Jejunum (tissue), 1 donor: ENCODE measurements around the gene MARCHF4.

DNA sequence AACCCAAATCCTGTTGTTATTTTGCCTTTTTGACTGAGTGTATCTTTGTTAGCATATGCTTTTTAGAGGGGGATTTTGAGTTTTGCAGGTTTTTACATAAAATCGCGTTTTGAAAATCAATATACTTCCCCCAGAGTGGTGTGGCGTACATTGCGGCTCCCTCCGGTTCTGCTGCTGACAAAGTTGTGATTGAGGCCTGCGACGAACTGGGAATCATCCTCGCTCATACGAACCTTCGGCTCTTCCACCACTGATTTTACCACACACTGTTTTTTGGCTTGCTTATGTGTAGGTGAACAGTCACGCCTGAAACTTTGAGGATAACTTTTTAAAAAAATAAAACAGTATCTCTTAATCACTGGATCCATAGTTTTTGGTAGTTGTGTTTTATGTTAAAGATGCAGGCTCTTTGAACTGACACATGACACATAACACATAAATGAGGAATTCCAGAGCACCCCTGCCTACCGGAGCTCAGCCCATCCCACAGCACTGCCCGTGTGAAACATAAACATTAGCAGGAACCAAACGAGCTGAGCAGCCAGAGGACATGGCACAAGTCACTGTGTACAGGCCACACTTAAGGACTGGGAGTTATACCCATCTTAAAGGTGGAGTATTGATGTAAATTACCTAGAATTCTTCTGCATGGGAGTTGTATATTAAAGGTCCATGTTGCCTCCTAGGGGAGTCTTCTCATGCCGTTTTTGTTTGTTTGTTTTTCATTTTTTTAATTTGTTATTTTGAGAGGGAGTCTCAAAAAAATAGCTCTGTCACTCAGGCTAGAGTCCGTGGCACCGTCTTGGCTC lies 37.7 kb downstream of the ATIC start:
- PRO-cap, result no peak

DNA sequence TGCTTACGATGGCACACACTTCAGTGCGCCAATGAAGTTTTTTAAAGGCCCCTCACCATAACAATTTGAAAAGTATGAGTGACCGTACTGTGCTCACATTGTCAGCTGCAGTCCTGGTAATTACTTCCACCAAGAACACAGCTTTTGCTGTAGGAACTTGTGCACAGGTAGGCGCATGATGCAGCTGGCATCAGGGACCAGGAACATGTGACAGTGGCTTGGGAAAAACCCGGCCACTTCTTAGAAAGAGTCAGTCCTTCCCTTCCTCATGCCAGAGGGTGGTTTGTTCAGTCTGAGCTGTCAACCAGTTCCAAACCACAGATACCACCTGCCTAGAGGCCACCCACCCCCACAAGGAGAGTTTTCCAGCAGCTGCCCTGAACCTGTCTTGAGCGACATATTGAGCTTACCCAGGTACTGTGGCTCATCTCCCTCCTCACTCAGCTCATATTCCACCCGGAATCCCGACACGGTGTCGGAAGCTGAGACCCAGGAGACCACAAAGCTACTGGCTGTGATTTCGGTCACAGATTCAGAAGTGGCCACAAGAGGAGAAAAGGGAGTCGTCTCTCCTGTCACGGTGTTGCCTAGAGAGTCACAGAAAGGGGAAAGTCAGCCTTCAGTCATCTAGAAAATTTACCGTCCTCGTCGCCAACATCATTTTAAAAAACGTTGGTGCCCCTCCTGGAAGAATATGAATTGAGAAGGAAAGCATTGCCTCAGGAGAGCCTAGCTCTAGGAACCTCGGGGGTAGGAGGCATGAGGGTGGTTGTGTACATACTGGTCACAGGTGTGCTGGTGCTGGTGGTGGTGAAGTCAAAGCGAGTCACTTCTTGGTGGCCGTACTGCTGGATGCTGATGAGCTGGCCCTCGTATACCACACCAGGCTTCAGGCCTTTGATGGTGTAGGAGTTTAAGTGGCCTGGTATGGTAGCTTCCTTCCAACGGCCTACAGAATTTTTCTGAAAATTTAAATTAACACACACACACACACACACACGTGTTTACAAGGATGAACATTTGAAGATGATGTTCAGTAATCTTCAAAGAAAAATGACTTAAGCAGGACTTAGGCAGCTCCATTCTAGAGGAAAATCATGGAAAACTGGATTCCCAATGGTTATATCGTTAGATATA lies 26.3 kb downstream of the FN1 start:
- PRO-cap, result no peak

DNA sequence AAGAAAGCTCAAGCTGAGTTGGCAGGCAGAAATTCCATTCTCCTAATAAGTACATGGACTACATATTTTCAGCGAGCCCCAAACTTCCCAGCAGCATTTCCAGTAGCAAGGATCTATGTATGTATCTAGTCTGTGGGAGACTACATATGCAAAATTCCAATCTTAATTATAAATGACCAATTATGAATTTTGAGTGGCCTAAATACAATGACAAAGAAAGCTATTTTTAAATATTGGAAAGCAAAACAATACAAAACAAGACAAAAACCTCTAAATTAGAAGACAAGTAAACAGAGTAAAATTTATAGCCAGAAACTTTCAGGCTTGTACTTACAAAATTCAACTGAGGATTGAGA lies 4.9 kb downstream of the FN1 start:
- PRO-cap, result no peak

GRCh38 chr2:215511651-215512304 lies 75.9 kb upstream of the FN1 start:
- PRO-cap, result no peak

- PRO-cap, result no peak
Observed at GRCh38 chr2:215619549-215620078, 183.7 kb upstream of the FN1 start.

DNA sequence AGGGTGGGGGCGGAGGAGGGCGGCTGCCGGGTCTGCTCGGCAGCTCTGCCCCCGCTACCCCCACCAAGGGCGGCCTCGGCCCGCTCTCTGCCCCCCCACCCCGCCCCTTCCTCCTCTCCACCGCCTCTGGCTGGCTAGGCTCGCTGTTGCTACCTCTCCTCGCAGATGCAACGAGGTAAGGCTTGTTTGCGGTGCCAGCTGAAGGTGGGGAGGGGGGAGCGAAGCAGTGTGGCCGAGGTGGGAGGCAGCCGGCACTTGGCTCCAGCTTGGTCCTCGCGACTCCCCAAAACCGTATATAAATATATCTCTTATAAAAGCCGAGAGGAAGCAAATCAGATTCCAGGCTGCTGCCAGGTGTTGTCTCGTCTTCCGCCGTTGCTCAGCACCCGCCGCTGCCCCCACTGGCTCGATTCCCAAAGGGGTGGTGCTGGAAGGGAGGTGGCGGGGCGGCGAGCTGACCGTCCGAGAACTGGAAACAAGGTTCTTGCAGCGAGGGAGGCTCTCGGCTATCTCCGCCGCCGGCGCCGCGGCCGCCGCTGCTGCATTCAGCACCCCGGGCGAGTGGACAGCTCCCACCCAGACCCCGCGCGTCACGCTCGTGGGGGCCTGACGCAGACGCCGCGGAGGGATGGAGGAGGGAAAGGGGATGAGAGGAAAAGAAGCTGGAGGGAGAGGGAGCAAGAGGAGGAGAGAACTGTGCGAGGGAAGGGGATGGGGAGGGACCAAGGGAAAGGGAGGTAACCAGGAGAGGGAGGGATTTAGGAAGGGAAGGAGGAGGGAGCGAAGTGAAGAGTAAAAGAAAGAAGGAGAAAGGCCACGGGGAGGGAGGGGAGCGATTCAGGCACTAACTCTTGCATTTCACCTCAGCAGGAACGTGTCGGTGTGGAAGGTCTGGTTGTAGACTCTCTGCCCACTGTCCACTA lies at the start of gene MARCHF4:
Gene MARCHF4, minus strand, starts transcription at position 698 of the 923 bp plus-strand sequence.
- PRO-cap, result no peak

DNA sequence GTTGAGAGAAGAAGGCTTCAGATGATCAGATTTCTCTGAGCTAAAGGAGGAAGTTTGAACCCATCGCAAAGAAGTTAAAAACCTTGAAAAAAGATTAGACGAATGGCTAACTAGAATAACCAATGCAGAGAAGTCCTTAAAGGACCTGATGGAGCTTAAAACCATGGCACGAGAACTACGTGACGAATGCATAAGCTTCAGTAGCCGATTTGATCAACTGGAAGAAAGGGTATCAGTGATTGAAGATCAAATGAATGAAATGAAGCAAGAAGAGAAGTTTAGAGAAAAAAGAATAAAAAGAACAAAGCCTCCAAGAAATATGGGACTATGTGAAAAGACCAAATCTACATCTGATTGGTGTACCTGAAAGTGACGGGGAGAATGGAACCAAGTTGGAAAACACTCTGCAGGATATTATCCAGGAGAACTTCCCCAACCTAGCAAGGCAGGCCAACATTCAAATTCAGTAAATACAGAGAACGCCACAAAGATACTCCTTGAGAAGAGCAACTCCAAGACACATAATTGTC lies 42.7 kb upstream of the RPL37A start:
- PRO-cap, result no peak

DNA sequence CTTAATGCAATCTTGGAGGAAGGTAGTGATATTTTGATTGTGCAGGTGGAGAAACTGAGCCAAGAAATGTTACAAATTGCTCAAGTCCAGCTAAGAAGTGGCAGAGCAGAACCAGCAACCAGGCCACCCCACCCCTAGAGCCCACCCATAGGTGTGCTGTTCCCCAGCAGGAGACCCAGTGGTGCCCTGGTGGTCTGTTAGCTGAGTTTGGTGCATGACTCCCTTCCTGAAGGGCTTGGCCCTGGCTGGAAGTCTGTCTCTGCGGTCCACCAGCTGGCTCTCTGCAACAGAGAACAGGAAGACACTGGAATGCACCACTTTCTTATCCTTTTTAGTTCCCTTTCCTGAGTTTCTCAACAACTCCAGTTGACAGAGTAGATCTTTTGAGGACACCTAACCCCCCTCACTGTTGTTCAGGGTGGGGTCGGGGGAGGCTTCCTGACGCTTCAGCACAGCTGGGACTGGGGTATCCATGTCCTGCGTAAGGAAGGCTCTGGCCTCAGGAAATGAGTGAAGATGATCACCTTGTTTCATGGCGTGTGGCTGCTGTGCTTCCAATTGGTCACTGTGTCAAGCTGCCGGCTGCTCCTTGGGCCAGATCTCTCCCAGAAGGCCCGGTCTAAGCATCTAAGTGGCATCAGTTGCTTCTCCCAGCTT lies 11.9 kb upstream of the RPL37A start:
- PRO-cap, result no peak

GRCh38 chr2:216619138-216620167 lies 13.8 kb upstream of the IGFBP2 start:
- PRO-cap, result no peak

DNA sequence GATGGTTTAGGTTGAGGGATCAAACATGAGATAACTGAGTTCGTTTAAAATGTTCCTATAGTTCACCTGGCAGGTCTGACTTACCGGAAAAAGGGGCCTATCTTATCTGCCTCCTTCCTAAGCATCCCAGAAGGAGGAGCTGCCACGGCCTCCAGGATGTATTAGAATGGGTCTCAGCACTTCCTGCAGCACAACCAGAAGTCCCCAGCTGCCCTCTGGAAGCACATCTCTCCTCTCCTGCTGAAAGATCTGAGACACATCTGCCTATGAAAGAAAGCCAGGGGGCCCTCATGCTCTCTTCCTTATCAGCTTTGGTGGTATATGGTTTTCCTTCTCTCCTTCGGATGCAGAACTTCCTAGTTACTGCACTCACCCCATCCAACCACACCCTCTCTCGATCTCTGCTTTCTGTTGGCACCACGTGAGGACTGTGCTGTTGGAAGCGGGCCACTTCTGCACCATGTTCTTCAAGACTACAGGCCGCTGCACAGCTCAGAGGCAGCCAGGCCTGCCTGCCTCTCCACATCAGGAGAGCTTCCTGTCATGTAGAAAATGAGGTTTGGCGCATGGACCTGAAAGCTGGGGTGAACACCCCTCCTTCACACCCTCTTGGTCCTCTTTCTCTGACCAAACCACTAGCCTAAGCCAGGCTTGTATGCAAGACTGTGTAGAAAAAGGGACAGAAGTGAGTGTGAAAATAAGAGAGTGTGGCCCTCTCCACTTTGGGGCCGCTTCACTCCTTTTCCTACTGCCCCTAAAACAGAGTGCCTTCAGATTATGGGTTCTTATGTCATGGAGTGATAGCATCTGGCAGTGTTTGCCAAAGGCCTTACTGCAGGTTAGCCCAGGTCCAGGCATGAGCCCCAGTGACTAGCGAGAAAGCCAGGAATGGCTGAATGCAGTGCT lies 6.4 kb downstream of the IGFBP5 start:
- PRO-cap, result no peak

GRCh38 chr2:216802641-216803305 lies 57.1 kb downstream of the TNP1 start:
- PRO-cap, result no peak

DNA sequence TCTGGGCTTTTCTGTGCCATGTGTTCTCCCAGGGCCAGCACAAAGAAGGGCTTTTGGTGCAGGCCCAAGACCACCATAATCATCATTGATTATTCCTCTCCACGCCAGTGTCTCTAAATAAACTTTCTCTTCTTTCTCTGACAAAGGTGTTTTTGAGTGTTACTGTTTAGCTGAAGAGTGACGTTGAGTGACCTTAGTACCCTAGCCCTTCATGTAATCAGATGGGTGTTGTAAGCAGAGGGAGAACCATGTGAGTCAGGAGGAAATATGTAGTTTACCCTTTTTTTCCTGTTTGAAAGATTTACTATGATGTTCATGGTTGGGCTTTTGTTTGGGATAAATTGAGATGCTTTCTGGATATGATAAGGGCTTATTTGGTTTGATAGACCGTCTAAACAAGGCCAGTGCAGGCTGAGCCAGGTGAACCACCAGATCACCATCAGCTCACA lies 11.7 kb upstream of the TNP1 start:
- PRO-cap, result no peak

DNA sequence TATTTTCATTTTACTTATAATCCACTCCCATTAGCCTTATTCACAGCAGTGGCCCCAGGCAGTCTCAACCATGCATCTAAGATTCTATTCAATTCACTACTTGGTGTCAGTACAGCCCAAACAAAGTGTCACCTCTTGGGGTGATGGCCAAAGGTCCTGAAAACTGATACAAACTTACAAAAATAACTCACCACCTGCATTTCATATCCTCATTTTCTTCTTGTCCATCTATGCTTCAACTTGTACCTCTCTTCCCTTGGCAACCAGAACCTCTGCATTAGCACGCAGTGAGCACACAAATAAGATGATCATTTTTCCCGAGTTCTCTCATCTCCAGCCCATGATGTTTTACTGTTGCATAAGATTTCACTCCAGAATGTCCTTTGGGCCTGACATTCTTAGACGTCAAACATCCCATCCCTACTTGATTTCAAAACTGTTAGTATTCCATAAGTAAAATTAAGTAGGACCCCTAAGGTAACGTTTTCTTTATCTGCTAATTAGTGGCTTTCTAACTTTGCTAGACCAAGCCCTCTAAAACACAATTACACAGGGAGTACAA lies 559.3 kb upstream of the TNP1 start:
- PRO-cap, result no peak

DNA sequence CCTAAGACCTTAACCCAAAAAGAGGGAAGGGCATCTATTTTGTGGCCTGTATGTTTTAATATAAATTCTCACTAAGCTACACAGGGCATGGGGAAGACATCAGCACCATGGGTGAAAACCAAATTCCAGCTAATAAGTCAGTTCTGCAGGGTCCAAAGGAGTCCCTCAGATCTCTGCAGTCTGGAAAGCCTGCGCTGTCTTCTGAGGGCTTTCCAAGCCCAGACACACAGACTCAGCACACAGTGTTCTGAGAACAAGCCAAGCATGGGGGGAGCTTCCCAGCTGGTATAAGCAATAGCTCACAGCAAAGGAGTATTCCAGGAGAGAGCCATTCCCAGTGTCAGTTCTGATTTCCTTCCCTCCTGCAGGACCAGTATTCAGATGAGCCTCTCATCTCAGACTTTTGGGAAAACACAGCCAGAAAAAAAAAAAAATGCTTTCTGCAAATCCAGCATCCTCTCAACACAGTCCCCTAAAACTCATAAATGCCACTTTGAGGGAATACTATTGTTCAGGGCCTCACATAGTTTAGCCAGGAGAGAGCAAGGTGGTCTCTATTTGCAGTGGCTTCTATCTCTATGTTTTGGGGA lies 370.7 kb downstream of the TNS1 start:
- PRO-cap, result no peak

DNA sequence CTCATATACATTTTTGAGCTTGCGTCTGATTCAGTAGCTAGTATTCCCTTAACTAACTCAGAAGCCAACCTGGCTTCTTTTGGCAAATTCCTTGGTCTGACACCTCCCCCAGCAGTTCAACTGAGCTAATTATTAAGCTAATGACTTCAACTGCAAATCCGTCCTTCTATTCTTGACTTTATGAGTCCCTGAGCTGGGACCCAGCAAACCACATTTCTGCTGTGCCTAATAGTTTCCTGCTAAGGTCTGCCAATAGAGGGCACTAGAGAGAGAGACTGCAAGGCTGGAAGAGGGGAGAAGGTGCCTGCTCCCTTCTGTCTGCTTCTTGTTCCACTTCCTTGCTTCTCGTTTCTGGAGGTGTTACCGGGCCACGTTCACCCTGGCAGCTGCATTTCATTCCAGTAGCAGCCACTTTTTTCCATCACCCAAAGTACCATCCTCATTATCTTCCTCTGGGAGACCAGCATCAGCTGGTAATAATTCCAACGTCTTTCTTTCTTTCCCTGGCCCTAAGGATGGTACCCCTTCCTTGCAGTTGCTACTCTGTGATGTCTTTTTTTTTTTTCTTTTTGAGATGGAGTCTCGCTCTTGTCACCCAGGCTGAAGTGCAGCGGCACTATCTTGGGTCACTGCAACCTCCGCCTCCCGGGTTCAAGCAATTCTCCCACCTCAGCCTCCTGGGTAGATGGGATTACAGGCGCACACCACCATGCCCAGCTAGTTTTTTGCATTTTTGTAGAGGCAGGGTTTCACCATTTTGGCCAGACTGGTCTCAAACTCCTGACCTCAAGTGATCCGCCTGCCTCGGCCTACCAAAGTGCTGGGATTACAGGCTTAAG lies 351.9 kb downstream of the TNS1 start:
- PRO-cap, result no peak

DNA sequence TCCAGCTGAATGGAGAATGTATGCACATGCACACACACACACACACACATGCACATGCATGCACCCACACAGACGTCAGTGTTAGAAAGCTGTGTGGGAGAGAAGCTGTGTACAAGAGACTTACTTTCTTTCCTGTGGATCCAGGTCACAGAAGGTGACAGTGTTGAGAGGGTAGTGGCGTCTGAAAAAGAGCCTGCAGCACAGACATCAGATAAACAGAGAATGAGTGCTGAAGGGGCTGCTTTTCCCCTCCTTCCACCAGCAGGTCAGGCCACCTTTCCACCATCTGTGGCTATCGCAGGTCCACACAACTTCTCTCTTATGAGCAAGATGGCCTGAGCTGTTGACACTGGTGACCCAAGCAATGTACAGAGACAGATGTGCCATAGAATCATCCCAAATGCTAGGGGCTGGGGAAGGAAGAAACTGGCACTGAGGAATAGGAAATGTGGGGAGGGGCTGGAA lies 194.3 kb downstream of the TNS1 start:
- PRO-cap, result no peak

GRCh38 chr2:217813023-217814036 lies 189.5 kb downstream of the TNS1 start:
- PRO-cap, result no peak

- PRO-cap, result no peak
Observed at GRCh38 chr2:217887575-217888095, 115.2 kb downstream of the TNS1 start.

GRCh38 chr2:217936663-217937333 lies 66.0 kb downstream of the TNS1 start:
- PRO-cap, result no peak

GRCh38 chr2:217937336-217937972 lies 65.3 kb downstream of the TNS1 start:
- PRO-cap, result no peak